ENCODE measurements around the genes VWCE, LRRC10B and FEN1.

- PRO-cap, result no peak
- CAGE, long polyA plus RNA, result no peak
Observed at GRCh38 chr11:61006750-61007146, 35.3 kb downstream of the CD6 start.

DNA sequence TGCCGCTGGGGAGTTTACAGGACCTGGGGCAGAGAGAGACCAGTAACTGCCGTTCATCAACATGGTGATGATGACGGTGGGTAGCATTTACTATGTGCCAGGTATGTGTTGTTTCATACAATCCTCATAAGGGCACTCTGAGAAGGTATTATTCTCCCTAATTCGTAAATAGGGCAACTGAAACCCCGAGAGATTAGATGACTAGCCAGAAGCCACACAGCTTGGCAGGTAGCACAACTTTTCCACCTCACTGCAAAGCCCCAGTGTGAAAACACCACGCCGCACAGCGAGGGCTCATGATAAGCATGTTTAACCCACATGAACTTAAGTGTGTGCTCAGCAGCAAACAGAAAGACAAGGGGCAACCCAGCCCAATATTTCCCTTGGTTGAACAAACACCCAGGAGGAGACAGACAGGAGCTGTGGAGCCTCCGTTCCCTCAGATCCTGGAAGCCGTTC is 52.1 kb downstream of the CD6 start:
- PRO-cap, result no peak
- CAGE, long polyA plus RNA, result no peak

DNA sequence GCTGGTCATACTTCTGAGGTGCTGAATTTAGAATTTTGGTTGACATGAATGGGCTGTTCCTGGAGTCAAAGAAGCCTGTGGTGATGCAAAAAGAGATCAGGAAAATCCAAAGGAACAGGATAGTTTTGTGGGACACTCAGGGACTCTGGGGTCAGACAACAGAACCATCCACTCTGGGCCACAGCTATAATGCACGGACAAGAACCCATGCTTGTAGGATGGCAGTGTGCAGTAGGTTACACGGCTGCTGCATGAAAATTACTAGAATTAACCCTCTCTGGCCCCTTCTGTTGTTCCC is 22.2 kb upstream of the CD5 start:
- PRO-cap, result no peak
- CAGE, long polyA plus RNA, result no peak

GRCh38 chr11:61092186-61092820 is 10.0 kb upstream of the CD5 start:
- PRO-cap, result no peak
- CAGE, long polyA plus RNA, result no peak

GRCh38 chr11:61128716-61129128 is 26.4 kb downstream of the CD5 start:
- PRO-cap, result no peak
- CAGE, long polyA plus RNA, result no peak

- PRO-cap, result no peak
- CAGE, long polyA plus RNA, result no peak
Observed at GRCh38 chr11:61134201-61134767, 26.9 kb downstream of the VPS37C start.

GRCh38 chr11:61294729-61295843 is at the start of gene VWCE:
Gene VWCE, minus strand, starts transcription at chr11:61295316.
- PRO-cap, result no peak
- CAGE, long polyA plus RNA, result no peak

GRCh38 chr11:61348800-61349713 is 12.6 kb downstream of the CYB561A3 start:
- PRO-cap, result no peak
- CAGE, long polyA plus RNA, result no peak

DNA sequence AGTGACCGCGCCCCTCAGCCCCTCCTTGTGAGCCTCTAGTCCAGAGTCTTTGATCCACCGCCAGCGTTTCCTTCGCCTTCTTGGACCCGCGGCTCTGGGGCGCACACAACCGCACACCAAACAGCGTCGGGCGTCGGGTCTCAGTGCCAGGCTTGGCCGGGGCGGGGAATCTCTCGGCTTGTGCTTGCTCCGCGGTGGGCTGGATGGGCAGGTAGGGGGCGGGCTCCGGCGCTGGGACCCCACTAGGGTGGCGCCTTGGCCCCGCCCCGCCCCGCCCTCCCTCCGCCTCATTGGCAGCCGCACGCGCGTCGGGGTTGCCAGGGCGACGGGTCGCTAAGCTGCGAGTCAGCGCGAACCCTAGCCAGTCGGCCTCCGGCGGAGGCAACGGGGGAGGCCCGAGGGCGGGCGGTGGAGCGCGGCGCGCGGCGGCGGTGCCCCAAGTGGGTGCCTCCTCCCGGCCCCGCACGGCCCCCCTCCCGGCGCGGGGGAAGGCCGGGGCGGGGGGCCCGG is at the start of gene LRRC10B:
TSS of gene LRRC10B (plus strand) at position 364 of the 510 bp plus-strand sequence.
- PRO-cap, result no peak
- CAGE, long polyA plus RNA, result no peak

GRCh38 chr11:61513231-61514272 is 5.0 kb downstream of the LRRC10B start:
- PRO-cap, result no peak
- CAGE, long polyA plus RNA, result no peak

- PRO-cap, result no peak
- CAGE, long polyA plus RNA, result no peak
Observed at GRCh38 chr11:61532635-61533141, 24.1 kb downstream of the LRRC10B start.

DNA sequence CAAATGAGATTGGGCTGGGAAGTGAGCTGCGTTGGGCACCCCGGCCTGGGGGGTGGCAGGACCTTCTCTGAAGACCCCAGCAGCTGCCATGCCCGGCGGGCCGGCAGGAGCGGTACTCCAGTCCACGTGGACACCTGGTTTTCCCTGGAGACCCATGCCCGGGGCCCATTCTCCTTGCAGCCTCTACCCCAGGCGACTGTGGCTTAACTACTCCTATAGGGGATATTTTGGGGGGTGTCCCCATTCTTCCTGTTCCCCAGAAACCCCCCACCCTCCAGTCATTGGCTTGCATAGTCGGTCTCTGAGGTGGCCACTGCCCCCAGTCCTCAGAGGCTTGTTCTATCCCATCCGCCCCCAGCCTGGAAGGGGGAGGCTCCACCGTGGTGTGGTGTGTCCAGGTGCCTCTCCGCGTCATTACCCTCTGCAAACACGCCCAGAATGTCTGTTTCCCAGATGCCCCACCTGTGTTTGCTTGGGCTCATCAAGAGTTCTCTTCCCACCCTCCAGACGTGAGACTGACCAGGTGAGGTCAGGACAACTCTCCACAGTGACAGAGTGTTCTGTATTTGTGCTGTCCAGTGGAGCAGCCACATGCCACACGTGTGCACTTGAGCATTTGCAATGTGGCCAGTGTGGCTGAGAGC is 24.7 kb downstream of the LRRC10B start:
- PRO-cap, result no peak
- CAGE, long polyA plus RNA, result no peak

- PRO-cap, result no peak
- CAGE, long polyA plus RNA, result no peak
Observed at GRCh38 chr11:61655056-61655391, 25.2 kb upstream of the DAGLA start.

- PRO-cap, result no peak
- CAGE, long polyA plus RNA, result no peak
Observed at GRCh38 chr11:61701261-61701998, 21.2 kb downstream of the DAGLA start.

DNA sequence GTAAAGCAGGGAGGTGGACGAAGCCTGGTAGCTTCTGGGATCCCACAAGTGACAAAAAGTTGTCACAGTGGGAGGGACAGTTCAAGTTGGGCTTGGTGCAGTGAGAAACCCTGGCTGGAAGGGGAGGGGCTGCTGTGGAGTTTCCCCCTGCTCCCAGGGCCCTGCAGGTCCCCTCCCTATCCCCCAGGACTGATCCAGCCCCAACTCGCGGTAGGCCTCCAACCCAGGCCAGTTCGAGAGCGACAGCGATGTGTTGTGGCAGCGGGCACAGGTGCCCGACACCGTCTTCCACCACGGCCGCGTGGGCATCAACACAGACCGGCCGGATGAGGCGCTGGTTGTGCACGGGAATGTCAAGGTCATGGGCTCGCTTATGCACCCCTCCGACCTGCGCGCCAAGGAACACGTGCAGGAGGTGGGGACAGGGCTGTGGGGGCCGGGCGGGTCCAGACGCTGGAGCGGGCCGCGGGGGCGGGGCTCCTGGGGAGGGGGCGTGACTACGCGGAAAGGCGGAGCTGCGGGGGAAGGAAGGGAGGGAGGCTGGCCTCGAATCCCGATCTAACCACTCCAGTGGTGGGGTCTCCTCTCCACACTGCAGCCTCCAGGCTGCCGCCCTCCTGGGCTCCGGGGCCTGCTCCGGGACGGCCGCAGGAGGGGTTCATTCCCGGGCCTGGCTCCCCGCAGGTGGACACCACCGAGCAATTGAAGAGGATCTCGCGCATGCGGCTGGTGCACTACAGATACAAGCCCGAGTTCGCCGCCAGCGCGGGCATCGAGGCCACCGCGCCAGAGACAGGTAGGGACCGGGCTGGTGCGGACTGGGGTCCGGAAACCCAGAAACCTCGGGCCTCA is 15.1 kb downstream of the TMEM258 start:
- PRO-cap, result no peak
- CAGE, long polyA plus RNA, result no peak

DNA sequence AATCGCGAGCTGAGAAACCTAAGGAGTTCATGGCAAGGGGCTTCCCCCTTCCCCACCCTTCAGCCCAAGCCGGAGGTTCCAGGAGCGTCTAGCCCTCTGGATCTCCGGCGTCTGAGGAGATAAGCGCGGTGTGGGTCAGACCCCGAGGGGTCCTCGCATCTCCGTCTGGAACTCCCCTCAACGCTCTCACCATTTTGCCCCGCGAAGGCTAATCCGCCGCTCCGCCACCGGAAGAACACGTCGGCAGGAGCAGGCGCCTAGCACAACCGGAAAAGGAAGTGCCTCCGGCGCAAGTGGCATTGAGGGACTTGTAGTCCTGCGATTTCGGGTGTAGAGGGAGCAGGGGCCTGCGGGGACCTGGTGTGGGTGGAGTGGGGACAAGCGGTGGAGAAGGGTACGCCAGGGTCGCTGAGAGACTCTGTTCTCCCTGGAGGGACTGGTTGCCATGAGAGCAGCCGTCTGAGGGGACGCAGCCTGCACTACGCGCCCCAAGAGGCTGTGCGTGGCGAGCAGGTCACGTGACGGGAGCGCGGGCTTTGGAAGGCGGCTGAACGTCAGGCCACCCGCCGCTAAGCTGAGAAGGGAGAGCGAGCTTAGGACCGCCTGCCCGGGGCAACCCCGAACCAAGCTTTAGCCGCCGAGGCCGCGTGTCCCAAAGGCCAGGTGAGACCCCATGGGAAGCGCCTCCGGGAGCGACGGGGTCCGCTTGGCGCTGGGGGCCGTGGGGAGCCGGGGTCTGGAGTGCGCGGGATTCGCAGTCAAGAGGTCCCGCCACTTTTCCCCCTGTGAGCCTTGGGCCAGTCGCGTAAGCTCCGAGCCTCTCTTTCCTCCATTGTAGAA is at the start of gene FEN1:
TSS of gene FEN1 (plus strand) at position 546 of the 840 bp plus-strand sequence.
- PRO-cap, result bidirectional peak, plus-strand start at position 519 of the sequence, minus-strand start at position 223 of the sequence
- CAGE, long polyA plus RNA, result start-site peak on the minus strand centred at position 225 of the sequence, 54 bp wide, 2,160 and 2,626 reads in 2 replicates; start-site peak on the plus strand centred at position 546 of the sequence, 54 bp wide, 59 and 157 reads in 2 replicates

DNA sequence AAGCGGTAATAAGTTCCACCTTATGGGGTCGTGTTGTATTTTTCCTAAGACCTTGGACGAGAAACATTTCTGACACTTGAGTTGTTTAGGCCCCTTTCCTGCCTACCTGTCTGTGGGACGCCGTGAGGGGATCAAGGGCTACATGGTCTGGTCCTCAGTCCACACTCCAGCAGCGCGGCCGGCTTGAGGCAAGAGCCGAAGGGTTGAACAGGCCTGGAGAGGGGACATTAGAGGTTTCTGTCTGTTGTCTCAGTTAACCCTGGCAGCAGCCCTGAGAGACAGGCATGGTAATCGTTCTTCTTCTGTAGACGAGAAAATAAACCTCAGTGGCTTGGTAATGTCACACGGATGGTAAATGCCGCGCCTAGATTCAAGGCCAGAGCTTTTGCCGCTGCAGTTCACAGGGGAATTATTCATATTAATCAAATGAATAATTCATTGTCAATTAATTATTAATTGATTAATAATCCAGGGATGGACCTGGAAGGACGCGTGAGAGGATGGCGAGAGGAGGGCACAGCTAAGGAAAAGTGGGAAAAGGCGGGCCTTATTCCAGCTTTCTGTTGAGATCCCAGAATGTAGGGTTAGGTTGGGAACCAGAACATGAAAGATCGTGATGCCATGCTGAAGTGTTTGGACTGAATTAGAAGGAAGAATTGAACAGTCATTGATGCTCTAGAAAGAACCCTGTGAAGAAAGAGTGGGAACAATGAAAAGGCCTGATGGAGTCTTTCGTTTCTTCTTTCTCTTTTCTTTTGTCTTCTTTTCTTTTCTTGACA is 684 bp downstream of the FEN1 start:
- PRO-cap, result no peak
- CAGE, long polyA plus RNA, result no peak

DNA sequence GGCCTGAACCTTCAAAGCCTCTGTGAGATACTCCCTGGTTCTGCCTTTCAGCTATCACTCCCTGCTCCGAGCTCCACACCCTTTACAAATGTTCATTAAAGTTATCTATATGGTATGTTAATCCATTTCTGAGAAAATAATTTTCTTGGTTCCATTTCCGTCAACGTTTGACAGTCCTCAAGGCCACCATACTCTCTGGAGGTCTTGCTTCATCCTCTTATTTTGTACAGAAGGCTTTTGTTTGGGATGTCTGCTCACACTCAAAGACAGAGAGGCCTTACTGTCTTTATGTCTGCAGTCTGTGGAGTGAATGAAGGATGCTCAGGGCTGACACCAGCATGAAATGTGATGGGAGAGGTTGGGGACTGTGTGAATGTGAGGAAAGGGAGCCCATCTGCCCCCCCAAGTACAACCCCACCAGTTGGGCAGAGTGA is 1.7 kb upstream of the FADS2 start:
- PRO-cap, result no peak
- CAGE, long polyA plus RNA, result no peak

GRCh38 chr11:61829471-61830033 is 1.5 kb downstream of the FADS2 start:
- PRO-cap, result no peak
- CAGE, long polyA plus RNA, result no peak

GRCh38 chr11:61907908-61908414 is 9.4 kb downstream of the RAB3IL1 start:
- PRO-cap, result no peak
- CAGE, long polyA plus RNA, result no peak

Data from B cell (primary cell).